ENCODE measurements around a stretch of chr20.

GRCh38 chr20:32465224-32466093 is 107.3 kb downstream of the ASXL1 start:
- PRO-cap: no peak
- RAMPAGE, long total RNA: no peak
- RRBS: 22% methylated on average over 3 of the region's 22 CpGs

- PRO-cap: no peak
- RAMPAGE, long total RNA: no peak
- RRBS: no CpG with 5 or more reads among the region's 6 CpGs
Observed at GRCh38 chr20:32479650-32480488, 105.3 kb downstream of the NOL4L start.

GRCh38 chr20:32510184-32511027 is 74.7 kb downstream of the NOL4L start:
- PRO-cap: no peak
- RAMPAGE, long total RNA: no peak
- RRBS: no CpG with 5 or more reads among the region's 21 CpGs

- PRO-cap: no peak
- RAMPAGE, long total RNA: no peak
- RRBS: no CpG with 5 or more reads among the region's 18 CpGs
Observed at GRCh38 chr20:32681208-32682004, 7.7 kb upstream of the C20orf203 start.

GRCh38 chr20:32685506-32686602 is 12.1 kb upstream of the C20orf203 start:
- PRO-cap: no peak
- RAMPAGE, long total RNA: no peak
- RRBS: no CpG with 5 or more reads among the region's 19 CpGs

DNA sequence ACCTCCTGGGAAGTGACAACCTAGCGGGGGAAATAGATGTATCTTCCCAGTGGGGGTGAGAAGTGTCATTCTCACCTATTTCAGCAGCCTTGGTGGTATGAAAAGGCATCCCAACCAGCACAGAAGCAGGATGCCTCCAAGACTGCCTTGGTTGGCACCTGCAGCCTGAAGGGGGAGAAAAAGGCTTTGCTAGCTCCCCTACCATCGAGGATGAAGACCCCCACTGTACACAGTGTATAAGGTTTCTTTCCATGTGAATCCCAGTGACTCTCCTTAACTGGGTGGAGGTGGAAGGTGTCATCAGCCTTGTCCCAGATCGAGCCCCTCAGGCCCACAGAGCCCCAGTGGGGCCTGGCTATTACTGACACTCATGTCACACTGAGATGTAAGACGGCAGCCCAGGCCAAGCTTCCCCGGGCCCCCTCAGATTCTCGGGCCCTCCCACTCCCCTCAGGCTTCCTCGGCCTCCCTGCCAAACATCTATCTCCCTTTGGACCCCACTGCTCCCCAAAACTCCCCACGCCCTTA is 802 bp downstream of the COMMD7 start:
- PRO-cap: no peak
- RAMPAGE, long total RNA: no peak
- RRBS: no CpG with 5 or more reads among the region's 8 CpGs

GRCh38 chr20:32968163-32968479 is 36.1 kb downstream of the SUN5 start:
- PRO-cap: no peak
- RAMPAGE, long total RNA: no peak
- RRBS: no CpG with 5 or more reads among the region's 13 CpGs

DNA sequence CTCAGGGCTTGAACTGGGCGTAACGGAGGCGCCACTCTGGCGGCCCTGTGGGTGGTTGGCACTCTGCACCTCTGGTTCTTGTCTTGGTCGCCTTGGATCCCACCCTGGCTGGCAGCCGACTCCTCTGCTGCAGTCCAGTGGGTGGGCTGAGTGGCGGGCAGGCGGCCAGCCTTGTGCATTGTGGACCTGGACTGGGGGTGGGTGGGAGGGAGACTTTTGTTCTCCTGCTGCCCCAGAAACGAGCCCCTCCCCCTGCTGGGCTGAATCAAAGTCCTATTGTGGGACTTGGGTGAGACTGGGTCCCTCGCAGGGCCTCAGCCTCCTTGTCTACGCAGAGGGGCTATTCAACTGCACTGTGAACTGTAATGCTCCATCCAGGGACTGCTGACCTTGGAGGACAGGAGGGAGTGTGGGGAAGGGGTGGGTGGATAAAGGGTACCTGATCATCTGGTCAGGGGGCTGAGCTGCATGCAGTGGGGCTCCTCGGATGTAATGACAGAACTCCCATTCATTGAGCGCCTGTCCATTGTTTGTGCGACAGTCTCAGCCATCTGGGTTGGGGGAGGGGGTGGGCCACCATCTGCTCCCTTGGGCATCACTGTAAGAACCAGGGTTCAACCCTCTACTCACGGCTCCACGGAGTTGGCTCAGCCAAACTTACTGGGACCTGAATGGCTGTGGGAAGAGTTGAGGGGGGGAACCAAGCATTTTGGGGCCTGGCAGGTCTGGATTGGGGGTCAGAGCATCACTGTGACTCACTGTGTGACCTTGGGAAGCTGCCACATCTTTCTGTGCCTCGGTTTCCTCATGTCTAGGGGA is 23.8 kb downstream of the SUN5 start:
- PRO-cap: no peak
- RAMPAGE, long total RNA: no peak
- RRBS: no CpG with 5 or more reads among the region's 17 CpGs

DNA sequence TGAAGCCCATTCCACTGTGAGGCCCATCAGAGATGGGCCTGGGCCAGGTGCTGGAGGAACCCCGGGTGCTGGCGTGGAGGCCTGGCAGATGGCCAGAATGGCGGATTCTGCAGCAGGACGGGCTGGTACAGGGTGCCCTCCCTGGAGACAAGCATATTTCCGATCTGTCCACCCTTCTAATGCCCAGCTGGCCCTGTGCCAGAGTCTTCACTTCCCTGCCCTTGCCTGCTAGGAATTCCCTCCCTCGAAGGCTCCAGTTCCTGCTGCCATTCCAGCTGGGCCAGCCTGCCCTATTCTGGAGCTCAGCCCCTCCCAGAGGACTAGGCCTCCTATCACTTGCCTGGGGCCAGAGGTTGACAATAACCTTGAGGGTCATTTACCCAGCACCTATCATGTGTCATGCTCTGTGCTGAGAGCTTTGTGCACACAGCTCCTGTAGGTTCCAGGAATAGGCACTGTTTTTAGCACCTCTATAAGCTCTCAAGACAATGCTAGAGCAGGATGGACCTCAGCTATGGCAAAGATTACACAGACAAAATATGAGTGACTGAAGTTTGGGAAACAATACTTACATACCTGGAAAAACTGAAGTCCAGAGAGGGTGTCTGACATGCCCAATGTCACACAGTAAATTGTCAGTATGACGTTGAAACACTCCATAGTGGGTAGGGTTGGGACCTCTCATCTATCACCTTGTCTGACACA is 21.4 kb downstream of the SUN5 start:
- PRO-cap: no peak
- RAMPAGE, long total RNA: no peak
- RRBS: no CpG with 5 or more reads among the region's 7 CpGs

DNA sequence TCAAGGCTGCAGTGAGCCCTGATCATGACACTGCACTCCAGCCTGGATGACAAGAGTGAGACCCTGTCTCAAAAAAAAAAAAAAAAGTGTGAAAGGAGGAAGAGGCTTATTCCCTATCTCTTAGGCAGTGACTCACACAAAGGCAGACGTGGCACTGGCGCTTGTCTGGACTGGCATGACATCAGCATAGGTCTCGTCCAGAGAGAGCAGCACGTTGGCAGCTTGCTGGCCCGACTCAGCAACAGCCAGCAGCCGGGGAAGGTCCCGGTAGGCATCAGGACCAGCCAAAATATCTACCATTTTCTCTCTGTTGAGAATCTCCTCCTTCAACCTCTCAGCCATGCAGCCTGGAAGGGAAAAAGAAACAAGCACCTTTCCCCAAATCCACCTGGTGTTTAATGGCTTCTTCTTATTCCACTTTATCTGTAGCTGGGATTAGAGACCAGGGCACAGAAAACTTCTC is 14.1 kb downstream of the CDK5RAP1 start:
- PRO-cap: no peak
- RAMPAGE, long total RNA: no peak
- RRBS: no CpG with 5 or more reads among the region's 7 CpGs

DNA sequence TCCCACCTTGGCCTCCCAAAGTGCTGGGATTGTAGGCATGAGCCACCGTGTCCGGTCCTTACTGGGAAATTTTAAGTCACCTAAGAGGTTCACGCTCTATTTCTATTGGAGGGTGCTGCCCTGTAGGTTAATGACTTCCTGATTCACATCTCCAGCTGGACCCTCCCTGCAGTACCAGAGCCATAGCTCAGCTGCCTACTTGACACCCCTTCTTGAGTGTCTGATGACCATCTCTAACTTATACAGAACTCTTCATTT is 741 bp upstream of the CDK5RAP1 start:
- PRO-cap: no peak
- RAMPAGE, long total RNA: no peak
- RRBS: no CpG with 5 or more reads among the region's 3 CpGs

DNA sequence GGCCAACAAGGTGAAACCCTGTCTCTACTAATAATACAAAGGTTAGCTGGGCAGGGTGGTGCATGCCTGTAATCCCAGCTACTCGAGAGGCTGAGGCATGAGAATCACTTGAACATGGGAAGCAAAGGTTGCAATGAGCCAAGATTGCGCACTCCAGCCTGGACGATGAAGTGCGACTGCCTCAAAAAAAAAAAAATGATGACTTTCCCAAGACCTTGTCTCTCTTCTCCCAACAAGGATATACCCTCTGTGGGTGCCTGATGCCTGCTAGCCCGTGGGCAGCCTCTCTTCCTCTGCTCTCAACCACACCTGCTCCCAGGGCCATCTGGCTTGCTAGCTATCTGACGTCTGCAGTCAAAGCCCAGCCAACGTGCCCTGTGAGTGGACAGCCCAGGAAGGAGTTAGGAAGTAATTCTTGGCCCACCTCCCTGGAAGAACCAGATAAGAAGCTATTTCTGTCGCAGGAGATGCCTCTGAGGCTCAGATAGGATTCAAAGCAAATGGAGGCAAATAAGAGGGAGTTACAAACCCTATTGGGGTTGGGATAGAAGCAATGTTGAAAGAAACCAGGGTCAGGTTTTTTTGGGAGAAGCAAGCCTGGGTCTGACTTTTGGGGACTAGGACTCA is 17.7 kb upstream of the CDK5RAP1 start:
- PRO-cap: no peak
- RAMPAGE, long total RNA: no peak
- RRBS: no CpG with 5 or more reads among the region's 8 CpGs

GRCh38 chr20:33507541-33508349 is 17.8 kb downstream of the CBFA2T2 start:
- PRO-cap: no peak
- RAMPAGE, long total RNA: no peak
- RRBS: no CpG with 5 or more reads among the region's 8 CpGs

DNA sequence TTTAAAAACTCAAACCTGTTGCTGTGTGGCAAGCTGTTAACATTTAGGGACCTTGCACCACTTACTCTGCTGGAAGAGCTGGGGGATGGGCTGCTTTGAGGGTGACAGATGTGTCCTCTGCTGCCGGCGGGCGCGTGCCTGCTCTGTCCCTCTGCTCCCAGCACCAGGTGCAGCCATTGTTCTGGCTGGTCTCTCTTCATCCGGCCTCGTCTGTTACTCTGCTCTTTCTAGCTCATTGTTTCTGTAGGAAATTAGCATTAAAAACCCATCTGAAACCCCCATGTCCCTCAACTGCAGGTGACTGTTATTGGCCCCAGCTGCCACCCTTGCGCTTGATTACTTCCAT is 78.5 kb downstream of the CBFA2T2 start:
- PRO-cap: no peak
- RAMPAGE, long total RNA: no peak
- RRBS: 29% methylated on average over 5 of the region's 7 CpGs

DNA sequence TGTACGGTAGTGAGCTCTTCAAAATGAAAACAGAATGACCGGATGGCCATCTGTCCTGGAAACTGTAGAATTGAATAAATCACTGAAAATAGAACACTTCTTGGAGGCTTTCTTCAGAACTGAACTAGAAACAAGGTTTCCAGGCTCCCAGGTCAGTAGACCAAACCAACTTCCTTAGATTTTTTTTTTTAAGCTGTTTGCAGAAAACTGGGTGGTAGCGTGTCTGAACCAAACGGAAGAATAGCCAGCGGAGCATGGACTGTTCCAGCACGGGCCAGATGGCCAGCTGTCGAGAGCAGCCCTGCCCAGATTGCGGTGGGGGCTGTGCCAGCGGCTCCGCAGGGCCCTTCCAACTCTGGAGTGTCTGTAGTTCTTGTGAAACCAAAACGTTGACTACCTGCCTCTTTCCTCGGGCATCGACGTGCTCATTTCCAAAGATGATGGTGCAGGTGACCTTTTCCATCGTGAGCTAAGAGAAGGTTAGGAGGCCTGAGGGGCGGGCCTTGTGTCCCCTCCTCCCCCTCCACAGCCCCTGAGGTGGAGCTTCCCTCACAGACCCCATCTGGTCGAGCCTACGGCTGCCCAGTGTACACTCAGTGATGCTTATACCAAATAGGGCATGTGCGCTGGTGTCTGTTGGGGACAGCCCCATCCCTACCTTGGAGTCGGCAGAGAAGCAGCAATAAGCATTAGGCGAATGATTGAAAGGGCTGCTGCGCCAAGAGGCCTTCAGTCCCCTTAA is 13.0 kb upstream of the C20orf144 start:
- PRO-cap: no peak
- RAMPAGE, long total RNA: no peak
- RRBS: no CpG with 5 or more reads among the region's 22 CpGs

- PRO-cap: no peak
- RAMPAGE, long total RNA: no peak
- RRBS: 3% methylated on average over 30 of the region's 109 CpGs
Observed at GRCh38 chr20:33667144-33668523, 891 bp downstream of the ACTL10 start.

DNA sequence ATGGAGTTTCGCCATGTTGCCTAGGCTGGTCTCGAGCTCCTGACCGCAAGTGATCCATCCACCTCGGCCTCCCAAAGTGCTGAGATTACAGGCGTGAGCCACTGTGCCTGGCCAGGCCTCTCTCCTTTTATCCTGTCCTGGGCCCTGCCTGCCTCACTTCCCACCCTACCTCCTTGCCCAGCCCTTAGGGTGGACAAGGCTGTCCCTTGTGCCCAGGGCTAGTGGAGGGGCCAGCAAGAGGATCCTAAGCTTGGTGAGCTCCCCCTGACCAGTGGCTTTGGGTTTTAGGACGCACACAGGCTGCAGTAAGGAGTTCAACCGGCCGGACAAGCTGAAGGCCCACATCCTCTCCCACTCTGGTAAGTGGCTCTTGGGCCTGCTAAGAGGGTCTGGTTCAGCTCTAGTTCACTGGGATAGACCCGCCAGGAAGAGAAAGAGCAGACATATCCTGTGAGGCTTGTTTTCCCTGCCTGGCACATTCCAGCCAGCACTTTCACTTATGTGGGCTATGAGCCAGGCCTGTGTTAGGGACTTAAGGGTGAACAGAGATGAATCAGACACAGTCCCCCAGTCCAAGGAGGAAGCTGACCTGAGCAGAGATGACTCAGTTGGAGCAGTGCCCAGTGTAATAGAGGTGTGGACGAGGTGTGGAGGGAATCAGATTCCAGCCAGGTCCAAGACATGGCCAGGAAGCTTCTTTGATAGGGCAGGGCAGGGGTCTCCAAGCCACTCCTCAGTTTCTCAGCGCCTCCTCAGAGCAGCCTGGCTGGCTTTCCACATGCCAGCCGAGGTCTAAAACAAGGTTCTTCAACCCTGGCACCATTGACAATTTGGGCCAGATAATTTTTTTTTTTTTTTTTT is 21.7 kb upstream of the CHMP4B start:
- PRO-cap: no peak
- RAMPAGE, long total RNA: no peak
- RRBS: no CpG with 5 or more reads among the region's 12 CpGs

DNA sequence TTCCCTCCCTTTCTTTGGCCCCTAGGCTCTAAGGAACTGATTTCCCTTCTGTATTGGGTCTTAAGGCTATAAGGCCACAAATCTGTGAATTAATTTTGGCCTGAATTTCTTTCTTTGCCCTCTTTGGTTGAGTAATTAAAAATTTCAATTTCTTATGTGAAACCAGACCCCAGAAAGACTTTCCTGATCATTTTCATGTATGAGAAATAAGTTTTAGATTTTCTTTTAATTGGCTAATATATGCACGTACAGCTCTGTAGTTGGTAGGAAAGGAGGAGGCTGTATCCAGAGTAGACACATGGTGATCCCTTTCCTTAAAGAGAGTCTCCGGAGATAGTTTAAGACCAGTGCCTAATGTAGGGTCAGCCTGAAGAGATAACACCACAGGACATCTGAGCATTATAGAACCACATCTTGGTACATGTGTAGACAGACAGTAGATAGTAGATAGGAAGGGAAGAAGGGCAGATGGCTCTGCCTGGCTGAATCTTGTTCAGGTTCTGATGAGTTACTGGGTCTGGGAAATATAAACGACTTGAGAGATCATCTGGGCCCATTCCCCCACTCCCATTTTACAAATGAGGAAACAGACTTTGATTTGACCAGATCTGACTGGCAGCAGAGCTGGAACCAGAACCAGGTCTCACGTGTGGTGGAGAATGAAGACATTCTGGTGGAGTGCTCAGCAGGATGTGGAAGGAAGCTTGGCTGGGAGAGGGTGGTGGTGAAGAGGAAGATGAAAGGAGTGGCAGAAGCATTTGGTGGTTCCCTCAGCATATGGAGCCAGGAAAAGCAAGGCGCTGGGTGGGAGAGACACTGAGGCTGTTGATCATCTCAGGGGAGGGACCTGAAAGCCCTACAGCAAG is 18.5 kb downstream of the CHMP4B start:
- PRO-cap: no peak
- RAMPAGE, long total RNA: no peak
- RRBS: no CpG with 5 or more reads among the region's 5 CpGs

GRCh38 chr20:33839409-33839896 is 28.3 kb downstream of the CHMP4B start:
- PRO-cap: no peak
- RAMPAGE, long total RNA: no peak
- RRBS: no CpG with 5 or more reads among the region's 5 CpGs

DNA sequence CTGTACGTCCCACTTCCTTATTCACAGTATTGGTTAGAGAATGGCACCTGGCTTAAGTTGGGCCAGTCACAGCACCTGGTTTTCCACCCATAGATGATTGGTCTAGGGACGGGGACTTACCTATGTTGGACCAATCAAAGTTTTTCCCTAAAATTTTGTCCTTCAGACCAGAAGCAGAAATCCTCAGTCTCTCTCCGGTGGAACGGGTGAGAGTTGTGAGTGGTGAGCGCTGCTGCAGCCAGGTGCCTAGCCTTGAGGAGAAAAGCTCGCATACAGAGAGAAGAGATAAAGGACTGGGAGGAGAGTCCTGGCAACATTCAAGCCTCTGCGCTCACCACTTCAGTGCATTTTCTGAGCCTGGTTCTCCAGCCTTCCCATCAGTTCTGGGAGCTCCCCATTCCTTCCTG is 2.1 kb upstream of the RALY start:
- PRO-cap: no peak
- RAMPAGE, long total RNA: no peak
- RRBS: no CpG with 5 or more reads among the region's 7 CpGs

All from lung (tissue), 4 donors.